ENCODE results near the genes BPIFB6 and BPIFA2.

CAGE:
- cytosol, long polyA minus RNA, result no peak
- cytosol, long polyA plus RNA, result no peak
- long polyA plus RNA, result no peak
- nucleus, long polyA minus RNA, result no peak
- nucleus, long polyA plus RNA, result no peak
Observed at GRCh38 chr20:32777527-32778199, 15.5 kb downstream of the DNMT3B start.

CAGE:
- cytosol, long polyA minus RNA, result no peak
- cytosol, long polyA plus RNA, result no peak
- long polyA plus RNA, result no peak
- nucleus, long polyA minus RNA, result no peak
- nucleus, long polyA plus RNA, result no peak
Observed at GRCh38 chr20:32830401-32830813, 10.7 kb downstream of the MAPRE1 start.

DNA sequence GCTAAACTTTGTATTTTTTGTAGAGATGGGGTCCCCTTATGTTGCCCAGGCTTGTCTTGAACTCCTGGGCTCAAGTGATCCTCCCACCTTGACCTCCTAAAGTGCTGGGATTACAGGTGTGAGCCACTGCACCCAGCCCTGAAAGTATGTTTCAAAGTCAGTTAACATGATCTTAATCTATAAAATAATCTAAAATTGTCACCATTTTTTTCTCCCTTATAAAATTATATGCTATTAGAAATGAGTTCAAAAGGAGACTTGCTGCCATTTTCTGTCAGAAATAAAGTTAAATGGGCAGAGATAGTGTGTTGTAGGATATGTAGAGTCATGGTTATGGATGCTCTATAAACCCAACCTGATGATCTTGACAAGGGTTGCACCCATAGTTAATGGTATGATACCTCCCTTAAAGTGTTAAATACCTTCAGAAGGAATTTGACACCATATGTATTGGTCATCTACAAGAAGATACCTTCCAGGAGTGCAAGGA lies 7.4 kb upstream of the EFCAB8 start:
CAGE:
- cytosol, long polyA minus RNA, result no peak
- cytosol, long polyA plus RNA, result no peak
- long polyA plus RNA, result no peak
- nucleus, long polyA minus RNA, result no peak
- nucleus, long polyA plus RNA, result no peak

CAGE:
- cytosol, long polyA minus RNA, result start-site peak on the plus strand at chr20:32857462-32857544, 12 reads
- cytosol, long polyA plus RNA, result no peak
- long polyA plus RNA, result no peak
- nucleus, long polyA minus RNA, result start-site peak on the plus strand at chr20:32857447-32857552, 23 reads; start-site peak on the plus strand at chr20:32857683-32857760, 16 reads; start-site peak on the plus strand at chr20:32857818-32857918, 14 reads
- nucleus, long polyA plus RNA, result start-site peak on the plus strand at chr20:32857679-32857778, 30 and 28 reads in 2 replicates
Observed at GRCh38 chr20:32857387-32858155, 1.2 kb upstream of the EFCAB8 start.

CAGE:
- cytosol, long polyA minus RNA, result no peak
- cytosol, long polyA plus RNA, result no peak
- long polyA plus RNA, result no peak
- nucleus, long polyA minus RNA, result no peak
- nucleus, long polyA plus RNA, result no peak
Observed at GRCh38 chr20:33031446-33031756, at the start of gene BPIFB6. TSS of gene BPIFB6 (plus strand) at chr20:33031648.

GRCh38 chr20:33113378-33113851 lies 34.0 kb downstream of the BPIFB4 start:
CAGE:
- cytosol, long polyA minus RNA, result no peak
- cytosol, long polyA plus RNA, result no peak
- long polyA plus RNA, result no peak
- nucleus, long polyA minus RNA, result no peak
- nucleus, long polyA plus RNA, result no peak

GRCh38 chr20:33168092-33168243 lies at the start of gene BPIFA2:
TSS of gene BPIFA2 (plus strand) at chr20:33168159.
CAGE:
- cytosol, long polyA minus RNA, result no peak
- cytosol, long polyA plus RNA, result no peak
- long polyA plus RNA, result no peak
- nucleus, long polyA minus RNA, result no peak
- nucleus, long polyA plus RNA, result no peak

GRCh38 chr20:33387187-33387649 lies 14.1 kb downstream of the CDK5RAP1 start:
CAGE:
- cytosol, long polyA minus RNA, result no peak
- cytosol, long polyA plus RNA, result no peak
- long polyA plus RNA, result no peak
- nucleus, long polyA minus RNA, result no peak
- nucleus, long polyA plus RNA, result no peak

DNA sequence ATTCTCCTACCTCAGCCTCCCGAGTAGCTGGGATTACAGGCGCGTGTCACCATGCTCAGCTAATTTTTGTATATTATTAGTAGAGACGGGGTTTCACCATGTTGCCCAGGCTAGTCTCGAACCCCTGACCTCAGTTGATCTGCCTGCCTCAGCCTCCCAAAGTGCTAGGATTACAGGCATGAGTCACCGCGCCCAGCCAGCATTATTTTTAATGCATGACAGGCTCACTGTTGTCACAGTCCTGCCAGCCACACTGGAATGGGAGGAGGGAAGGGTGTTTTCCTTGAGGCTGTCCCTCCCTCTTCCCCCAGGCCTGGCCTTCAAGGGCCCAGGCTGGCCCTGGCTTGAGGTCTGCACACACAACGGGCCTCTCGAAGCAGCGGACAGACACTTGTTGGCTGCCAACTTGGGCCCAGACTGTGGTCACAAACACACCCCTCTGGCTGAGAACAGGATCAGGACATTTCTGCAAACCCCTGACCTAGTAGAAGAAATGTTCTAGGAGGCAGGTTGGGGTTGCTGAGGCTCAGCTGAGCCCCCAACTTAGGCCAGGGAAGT lies 10.1 kb downstream of the SNTA1 start:
CAGE:
- cytosol, long polyA minus RNA, result no peak
- cytosol, long polyA plus RNA, result no peak
- long polyA plus RNA, result no peak
- nucleus, long polyA minus RNA, result no peak
- nucleus, long polyA plus RNA, result no peak

DNA sequence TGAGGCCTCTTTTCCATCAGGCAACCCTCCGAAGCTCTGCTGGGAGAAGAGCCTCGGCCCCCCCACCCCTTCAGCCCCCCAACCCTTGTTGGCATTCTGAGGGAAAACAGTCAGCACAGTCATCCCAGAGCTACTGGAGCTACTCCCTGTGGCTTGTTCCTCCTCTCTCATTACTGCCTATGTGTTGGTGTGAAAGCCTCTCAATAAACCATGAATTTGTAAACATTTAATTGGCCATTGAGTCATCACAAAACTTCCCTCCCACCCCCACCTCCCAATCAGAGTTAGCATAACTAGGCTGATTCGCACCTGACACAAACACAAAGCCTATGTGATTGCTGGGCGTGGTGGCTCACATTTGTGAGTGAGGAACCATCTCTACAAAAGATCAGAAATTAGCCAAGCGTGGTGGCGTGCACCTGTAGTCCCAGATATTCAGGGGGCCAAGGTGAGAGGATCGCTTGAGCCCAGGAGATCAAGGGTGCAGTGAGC lies 17.1 kb upstream of the SNTA1 start:
CAGE:
- cytosol, long polyA minus RNA, result no peak
- cytosol, long polyA plus RNA, result no peak
- long polyA plus RNA, result no peak
- nucleus, long polyA minus RNA, result no peak
- nucleus, long polyA plus RNA, result no peak

DNA sequence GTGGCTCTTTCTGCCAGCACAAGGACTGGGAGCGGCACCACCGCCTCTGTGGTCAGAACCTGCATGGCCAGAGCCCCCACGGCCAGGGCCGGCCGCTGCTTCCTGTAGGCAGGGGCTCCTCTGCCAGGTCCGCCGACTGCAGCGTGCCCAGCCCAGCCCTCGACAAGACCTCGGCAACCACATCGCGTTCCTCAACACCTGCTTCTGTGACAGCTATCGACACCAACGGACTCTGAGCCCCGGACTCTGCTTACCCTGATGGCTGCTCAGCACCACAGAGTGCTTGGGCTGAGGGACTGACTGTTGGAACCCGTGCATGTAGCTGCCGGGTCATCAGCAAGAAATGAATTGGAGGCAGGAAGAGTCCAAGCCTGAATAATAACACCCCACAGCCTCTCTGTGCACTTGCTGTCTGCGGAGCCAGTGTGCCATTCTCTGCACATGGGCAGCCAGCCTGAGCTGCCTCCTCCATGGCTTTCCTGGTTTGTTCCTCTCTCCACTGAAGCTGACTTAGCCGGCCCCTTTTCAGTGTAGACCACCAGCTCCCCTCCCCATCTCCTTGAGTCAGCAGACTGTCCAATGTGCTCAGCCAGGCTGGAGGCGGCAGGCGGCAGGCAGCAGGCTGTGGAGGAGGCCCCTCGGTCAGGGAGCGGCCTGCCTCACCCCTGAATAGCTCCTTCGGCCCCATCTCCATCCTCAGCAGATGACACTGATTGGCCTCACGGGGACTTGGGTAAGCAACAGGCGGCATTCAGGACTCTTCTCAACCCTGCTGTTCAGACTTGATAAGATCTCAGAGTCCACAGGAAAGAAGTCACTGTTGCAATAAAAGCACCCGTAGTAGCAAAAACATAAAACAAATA lies 17.5 kb upstream of the C20orf144 start:
CAGE:
- cytosol, long polyA minus RNA, result no peak
- cytosol, long polyA plus RNA, result no peak
- long polyA plus RNA, result no peak
- nucleus, long polyA minus RNA, result no peak
- nucleus, long polyA plus RNA, result no peak

CAGE:
- cytosol, long polyA minus RNA, result no peak
- cytosol, long polyA plus RNA, result no peak
- long polyA plus RNA, result no peak
- nucleus, long polyA minus RNA, result no peak
- nucleus, long polyA plus RNA, result no peak
Observed at GRCh38 chr20:33755930-33756548, 24.2 kb downstream of the ZNF341 start.

GRCh38 chr20:33796544-33797460 lies 14.3 kb upstream of the CHMP4B start:
CAGE:
- cytosol, long polyA minus RNA, result no peak
- cytosol, long polyA plus RNA, result no peak
- long polyA plus RNA, result no peak
- nucleus, long polyA minus RNA, result no peak
- nucleus, long polyA plus RNA, result no peak

DNA sequence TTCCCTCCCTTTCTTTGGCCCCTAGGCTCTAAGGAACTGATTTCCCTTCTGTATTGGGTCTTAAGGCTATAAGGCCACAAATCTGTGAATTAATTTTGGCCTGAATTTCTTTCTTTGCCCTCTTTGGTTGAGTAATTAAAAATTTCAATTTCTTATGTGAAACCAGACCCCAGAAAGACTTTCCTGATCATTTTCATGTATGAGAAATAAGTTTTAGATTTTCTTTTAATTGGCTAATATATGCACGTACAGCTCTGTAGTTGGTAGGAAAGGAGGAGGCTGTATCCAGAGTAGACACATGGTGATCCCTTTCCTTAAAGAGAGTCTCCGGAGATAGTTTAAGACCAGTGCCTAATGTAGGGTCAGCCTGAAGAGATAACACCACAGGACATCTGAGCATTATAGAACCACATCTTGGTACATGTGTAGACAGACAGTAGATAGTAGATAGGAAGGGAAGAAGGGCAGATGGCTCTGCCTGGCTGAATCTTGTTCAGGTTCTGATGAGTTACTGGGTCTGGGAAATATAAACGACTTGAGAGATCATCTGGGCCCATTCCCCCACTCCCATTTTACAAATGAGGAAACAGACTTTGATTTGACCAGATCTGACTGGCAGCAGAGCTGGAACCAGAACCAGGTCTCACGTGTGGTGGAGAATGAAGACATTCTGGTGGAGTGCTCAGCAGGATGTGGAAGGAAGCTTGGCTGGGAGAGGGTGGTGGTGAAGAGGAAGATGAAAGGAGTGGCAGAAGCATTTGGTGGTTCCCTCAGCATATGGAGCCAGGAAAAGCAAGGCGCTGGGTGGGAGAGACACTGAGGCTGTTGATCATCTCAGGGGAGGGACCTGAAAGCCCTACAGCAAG lies 18.5 kb downstream of the CHMP4B start:
CAGE:
- cytosol, long polyA minus RNA, result no peak
- cytosol, long polyA plus RNA, result no peak
- long polyA plus RNA, result no peak
- nucleus, long polyA minus RNA, result no peak
- nucleus, long polyA plus RNA, result no peak

GRCh38 chr20:34026112-34026410 lies 32.4 kb downstream of the RALY start:
CAGE:
- cytosol, long polyA minus RNA, result no peak
- cytosol, long polyA plus RNA, result no peak
- long polyA plus RNA, result no peak
- nucleus, long polyA minus RNA, result no peak
- nucleus, long polyA plus RNA, result no peak

GRCh38 chr20:34075809-34076604 lies 36.0 kb downstream of the EIF2S2 start:
CAGE:
- cytosol, long polyA minus RNA, result no peak
- cytosol, long polyA plus RNA, result no peak
- long polyA plus RNA, result no peak
- nucleus, long polyA minus RNA, result no peak
- nucleus, long polyA plus RNA, result no peak

DNA sequence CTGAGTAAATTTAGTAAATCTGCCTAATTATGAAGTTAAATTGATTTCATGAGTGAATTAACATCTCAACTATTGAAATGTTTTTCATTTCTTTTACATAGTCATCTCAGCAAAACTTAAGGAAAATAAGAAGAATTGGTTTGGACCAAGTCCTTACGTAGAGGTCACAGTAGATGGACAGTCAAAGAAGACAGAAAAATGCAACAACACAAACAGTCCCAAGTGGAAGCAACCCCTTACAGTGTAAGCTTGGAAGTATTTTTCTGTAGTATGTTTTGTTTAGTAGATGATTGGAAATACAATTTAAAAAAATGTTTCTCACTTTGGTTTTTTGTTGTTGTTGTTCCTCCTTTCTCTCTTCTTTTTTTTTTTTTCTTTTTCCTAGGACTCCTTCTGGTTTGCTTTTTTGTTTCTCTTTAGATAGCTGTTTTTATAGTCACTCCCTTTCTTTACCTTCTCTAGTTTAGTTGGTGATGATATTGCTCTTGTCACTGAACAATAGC lies 45.5 kb downstream of the ITCH start:
CAGE:
- cytosol, long polyA minus RNA, result start-site peak on the plus strand centred at position 110 of the sequence, 5 bp wide, 19 reads
- cytosol, long polyA plus RNA, result no peak
- long polyA plus RNA, result no peak
- nucleus, long polyA minus RNA, result no peak
- nucleus, long polyA plus RNA, result no peak

CAGE:
- cytosol, long polyA minus RNA, result no peak
- cytosol, long polyA plus RNA, result no peak
- long polyA plus RNA, result no peak
- nucleus, long polyA minus RNA, result no peak
- nucleus, long polyA plus RNA, result no peak
Observed at GRCh38 chr20:34639708-34640515, 37.0 kb downstream of the PIGU start.

CAGE:
- cytosol, long polyA minus RNA, result no peak
- cytosol, long polyA plus RNA, result no peak
- long polyA plus RNA, result no peak
- nucleus, long polyA minus RNA, result no peak
- nucleus, long polyA plus RNA, result no peak
Observed at GRCh38 chr20:34750033-34750688, 46.0 kb downstream of the TP53INP2 start.

GRCh38 chr20:34916825-34917294 lies 38.7 kb downstream of the GSS start:
CAGE:
- cytosol, long polyA minus RNA, result no peak
- cytosol, long polyA plus RNA, result no peak
- long polyA plus RNA, result no peak
- nucleus, long polyA minus RNA, result no peak
- nucleus, long polyA plus RNA, result no peak